AG09319 (cell line): ENCODE measurements around a stretch of chr1.

DNA sequence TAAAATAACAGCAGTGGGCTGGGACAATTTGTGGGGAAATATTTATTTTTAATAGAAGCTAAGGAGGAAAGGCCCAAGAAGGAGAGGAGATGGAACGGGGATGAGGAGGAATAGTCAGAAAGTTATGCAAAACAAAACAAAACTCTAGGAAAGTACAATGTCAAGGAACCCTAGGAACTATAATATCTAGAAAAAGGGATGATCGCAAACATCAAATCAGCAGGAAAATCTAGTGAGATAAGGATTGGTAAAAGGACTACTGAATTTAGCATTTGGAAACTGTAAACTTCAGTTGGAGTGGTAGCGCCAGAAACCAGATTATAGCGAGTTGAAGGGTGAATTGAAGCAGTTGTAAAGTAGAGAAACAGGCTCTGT lies 23.7 kb upstream of the ZFP69B start:
- RRBS = no CpG with 5 or more reads among the region's 4 CpGs

GRCh38 chr1:40450775-40450869 lies 346 bp downstream of the ZFP69B start:
- RRBS = no CpG with 5 or more reads among the region's 4 CpGs

DNA sequence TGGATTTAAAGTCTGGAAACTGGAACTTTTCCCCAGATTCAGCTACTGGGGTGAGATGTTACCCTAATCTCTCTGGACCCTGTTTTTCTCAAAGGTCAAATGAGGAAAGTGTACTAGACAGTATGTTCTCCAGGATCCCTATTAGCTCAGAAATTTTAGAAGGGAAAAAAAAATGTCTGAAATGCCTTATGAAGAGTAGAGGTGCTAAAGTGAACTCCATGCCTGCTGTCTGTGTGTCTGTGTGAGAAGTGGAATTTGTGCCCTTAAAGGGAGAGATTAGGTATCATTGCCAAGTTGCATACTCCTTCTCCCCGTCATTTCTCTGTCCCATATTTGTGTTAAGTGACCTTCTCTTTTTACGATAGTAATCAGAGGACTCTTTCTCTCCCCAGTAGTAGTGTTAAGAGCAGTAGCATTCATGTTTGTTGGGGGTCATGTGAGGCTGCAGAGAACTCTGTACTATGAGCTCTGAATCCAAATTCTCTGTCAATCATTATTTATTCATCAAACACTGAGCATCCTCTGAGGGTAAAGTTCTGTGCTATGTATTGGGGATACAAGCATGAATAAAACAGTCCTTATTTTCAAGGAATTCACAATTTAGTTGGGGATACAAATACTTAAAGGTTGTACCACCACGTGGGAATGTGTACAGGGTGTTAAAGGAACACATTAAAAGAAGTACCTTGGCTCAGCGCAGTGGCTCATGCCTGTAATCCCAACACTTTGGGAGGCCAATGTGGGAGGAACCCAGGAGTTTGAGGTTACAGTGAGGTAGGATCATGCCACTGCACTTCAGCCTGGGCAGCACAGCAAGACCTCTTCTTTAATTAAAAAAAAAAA lies 25.0 kb upstream of the KCNQ4 start:
- RRBS = no CpG with 5 or more reads among the region's 4 CpGs

DNA sequence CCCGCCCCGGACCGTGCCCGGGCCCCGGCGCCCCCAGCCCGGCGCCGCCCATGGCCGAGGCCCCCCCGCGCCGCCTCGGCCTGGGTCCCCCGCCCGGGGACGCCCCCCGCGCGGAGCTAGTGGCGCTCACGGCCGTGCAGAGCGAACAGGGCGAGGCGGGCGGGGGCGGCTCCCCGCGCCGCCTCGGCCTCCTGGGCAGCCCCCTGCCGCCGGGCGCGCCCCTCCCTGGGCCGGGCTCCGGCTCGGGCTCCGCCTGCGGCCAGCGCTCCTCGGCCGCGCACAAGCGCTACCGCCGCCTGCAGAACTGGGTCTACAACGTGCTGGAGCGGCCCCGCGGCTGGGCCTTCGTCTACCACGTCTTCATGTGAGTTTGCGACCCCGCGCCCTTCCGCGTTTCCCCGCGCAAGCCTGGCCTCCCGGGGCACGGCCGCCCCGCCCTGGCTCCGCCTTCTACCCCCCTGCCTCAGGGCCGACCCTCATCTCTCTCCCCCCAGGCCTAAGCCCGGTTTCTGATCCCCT lies 516 bp downstream of the KCNQ4 start:
- RRBS = 5% methylated on average over 19 of the region's 68 CpGs

DNA sequence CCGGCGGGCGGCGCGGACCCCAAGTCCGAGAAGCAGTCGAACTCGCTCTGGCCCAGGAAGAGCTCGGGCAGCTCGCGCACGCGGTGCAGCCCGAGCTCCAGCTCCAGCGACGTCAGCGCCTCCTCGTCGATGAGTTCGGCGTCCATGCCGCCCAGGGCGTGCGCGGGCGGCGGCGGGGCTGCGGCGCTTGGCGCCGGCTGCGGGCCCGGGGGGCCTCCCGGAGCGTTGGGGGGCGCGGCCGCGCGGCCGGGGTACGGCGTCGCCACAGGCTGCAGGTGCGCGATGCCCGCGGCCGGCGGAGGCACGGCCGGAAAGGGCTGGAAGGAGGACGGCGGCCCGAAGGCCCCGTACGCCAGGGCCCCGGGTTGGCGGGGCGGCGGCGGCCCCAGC lies 579 bp downstream of the CITED4 start:
- RRBS = 2% methylated on average over 20 of the region's 63 CpGs

DNA sequence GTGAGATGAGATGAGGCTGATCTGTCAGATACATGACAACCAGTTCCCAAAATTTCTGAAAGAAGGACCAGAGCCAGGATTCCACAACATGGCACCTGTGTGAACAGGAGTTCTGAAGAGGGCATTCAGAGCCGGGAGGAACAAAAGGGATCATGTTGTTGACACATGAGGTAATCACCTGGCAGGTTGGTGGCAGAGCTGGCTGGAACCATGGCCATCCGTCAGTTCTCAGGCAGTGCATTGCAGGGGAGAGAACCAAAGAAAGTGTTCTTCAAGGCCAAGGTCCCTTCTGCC lies 49.3 kb upstream of the CTPS1 start:
- RRBS = no CpG with 5 or more reads among the region's 2 CpGs

DNA sequence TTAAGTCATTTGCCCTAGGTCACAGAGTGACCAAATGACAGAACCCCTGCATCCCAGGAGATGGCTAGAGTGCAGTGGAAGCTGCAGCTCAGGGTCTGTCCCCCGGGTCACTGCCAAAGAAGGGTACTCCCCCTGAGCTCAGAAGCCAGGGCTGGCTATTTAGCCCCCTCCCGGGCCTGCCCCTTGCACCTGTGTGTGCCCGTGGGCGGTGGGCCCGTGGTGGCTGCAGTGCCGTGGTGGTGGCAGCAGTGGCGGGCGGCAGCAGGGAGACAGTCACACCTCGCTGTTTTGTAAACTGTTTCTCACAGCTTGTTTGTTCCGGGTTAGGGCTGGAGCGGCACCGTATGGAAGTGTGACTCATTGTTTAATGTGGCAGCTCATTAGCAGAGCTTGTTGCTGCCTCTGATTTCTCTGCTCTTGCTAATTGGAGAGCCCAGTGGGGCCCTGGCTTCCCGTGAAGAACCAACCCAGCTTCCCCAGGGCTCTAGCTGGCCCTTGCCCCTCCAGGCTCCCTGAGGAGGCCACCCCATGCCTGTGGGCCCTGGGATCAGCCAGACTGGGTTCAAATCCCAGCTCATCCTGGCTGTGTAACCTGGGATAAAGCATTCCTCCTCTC lies 99.9 kb upstream of the SCMH1 start:
- RRBS = 62% methylated on average over 2 of the region's 13 CpGs

DNA sequence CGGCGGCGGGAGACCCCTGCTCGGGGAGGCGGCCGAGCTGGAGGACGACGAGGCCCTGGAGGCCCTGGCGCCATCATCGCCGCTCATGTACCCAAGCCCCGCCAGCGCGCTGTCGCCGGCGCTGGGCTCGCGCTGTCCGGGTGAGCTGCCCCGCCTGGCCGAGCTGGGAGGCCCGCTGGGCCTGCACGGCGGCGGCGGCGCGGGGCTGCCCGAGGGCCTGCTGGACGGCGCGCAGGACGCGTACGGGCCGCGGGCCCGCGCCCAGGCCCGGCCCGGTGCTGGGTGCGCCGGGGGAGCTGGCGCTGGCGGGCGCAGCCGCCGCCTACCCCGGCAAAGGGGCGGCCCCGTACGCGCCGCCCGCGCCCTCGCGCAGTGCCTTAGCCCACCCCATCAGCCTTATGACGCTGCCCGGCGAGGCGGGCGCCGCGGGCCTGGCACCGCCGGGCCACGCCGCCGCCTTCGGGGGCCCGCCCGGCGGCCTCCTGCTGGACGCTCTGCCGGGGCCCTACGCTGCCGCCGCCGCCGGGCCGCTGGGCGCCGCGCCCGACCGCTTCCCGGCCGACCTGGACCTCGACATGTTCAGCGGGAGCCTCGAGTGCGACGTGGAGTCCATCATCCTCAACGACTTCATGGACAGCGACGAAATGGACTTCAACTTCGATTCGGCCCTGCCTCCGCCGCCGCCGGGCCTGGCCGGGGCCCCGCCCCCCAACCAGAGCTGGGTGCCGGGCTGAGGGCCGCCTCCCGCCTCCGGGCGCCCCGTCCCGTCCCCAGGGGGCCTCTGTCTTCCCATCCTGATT lies 102.3 kb downstream of the EDN2 start:
- RRBS = 4% methylated on average over 20 of the region's 113 CpGs

DNA sequence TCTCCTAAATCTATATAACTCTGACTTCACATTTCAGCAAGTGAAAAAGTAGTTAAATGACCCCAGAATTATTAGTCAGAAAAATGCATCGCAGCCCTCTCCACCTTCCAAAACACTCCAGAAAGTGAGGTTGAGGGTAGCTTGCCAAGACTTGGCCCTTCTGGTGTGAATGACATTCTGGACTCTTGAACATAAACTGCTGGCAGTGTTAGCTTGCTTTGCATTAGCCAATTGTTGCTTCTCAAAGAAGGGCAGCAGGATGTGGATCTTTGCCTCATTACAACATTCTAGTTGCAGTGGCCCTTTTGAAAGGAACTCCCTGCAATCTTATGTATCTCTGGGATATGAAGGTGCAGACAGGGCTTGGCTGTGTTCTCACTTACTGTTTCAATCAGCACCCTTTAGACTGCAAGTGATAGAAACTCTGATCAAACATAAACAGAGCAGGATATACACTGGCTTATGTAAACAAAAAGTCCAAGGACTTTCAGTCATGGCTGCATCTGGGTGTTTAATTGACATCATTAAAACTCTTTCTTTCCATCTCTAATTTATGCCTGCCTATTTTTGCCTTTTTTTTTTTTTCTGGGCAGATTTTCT lies 22.4 kb downstream of the EDN2 start:
- RRBS = no CpG with 5 or more reads among the region's 1 CpG

DNA sequence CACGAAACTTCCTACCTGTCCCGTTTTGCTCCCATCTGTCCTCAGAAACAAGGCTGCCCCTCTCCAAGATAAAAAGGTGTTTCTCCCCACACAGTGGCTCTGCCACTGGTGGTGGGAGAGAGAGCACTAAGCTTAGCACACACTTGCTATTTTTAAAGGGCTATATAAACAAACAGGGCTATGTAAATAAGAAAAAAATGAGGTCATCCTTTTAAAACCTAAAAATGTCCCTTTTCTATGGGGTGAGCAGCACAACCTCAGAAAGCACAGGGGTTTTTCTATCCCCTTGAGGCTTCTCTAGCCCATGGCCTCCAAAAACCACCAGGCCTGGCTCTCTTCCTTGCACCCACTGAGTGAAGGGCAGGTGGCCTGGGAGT lies 138.8 kb upstream of the EDN2 start:
- RRBS = no CpG with 5 or more reads among the region's 2 CpGs

GRCh38 chr1:41640175-41640446 lies 155.6 kb upstream of the EDN2 start:
- RRBS = no CpG with 5 or more reads among the region's 9 CpGs

DNA sequence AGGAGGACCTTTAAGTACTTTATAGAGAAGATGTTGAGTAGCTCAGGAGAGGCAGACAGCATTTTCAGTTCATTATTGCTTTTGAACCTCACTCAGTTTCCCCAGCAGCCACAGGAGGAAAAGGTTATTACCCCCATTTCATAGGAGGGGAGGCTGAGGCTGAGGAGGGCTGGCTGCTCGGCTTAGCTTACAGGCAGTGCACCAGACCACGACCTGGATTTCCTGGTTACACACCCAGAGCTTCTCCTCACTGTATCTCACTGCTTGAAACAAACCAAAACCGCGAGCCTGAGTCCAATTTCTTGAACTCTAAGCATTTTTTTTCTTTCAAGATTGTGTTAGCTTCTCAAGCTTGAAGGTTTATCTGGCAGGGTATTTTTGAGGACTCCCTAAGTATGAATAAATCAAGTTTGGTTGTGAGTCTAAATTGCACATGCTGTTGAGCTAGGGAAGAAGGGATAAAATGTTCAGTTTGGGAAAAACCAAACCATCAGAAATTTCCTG lies 188.9 kb upstream of the EDN2 start:
- RRBS = no CpG with 5 or more reads among the region's 4 CpGs

DNA sequence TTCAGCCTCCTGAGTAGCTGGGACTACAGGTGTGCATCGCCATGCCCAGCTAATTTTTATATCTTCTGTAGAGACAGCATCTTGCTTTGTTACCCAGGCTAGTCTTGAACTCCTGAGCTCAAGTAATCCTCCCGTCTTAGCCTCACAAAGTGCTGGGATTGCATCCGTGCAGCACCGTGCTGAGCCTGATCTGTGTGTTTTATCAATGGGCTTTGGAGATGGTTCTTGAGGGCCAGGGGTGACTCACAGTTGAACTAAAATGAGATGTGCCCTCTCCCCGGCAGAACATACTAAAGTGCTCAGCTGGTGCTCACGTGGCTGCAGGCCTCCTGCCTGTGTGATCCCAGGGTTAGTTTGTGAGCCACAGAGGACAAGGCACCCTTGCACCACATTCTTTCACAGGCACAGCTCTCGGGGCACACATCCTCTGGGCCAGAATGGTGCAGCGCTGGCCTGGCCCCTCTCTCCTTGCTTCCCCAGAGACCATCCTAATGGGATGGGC lies 196.8 kb upstream of the EDN2 start:
- RRBS = no CpG with 5 or more reads among the region's 8 CpGs

GRCh38 chr1:41764450-41764917 lies 154.2 kb downstream of the HIVEP3 start:
- RRBS = no CpG with 5 or more reads among the region's 5 CpGs

GRCh38 chr1:41898059-41898910 lies 20.4 kb downstream of the HIVEP3 start:
- RRBS = no CpG with 5 or more reads among the region's 7 CpGs

- RRBS = no CpG with 5 or more reads among the region's 8 CpGs
Measured at GRCh38 chr1:41955287-41956094, 36.8 kb upstream of the HIVEP3 start.

DNA sequence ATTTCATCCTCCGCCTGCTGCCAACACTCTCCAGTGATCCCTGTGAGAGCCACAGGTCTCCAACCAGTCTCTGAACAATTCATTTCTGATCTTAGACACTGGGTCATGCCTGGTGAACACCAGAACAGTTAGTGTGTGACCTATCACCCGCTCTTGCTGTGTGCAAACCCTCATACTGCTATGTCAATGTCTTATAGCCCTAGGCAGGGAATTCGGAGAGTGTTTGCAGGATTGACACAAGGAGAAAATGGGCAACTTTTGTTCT lies 23.2 kb upstream of the GUCA2B start:
- RRBS = no CpG with 5 or more reads among the region's 3 CpGs

DNA sequence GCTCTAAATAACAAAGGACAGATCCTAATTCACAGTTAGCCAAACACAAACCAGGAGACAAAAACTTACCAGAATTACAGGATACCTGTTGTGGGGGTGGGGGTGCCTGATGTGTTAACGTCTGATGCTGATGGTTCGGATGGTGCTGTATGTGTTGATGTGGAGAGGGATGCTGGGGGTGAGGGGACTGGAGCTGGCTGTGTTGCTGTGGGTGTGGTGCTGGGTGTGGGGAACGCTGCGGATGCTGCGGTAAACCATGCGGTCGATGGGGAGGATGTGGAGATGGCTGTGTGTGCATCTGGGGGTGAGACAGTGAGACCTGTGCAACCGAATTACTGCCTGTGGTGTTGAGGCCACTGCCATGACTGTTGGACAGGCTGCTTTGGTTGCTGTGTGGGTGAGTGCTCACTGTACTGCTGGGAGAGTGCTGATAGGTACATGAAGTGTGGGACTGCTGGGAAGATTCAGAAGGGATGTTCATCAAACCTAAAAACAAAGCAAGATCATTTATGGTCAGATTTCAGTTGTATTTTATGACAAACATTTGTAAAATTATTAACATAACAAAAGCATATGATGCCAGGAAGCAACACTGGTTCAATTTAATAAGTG lies 26.8 kb upstream of the GUCA2A start:
- RRBS = no CpG with 5 or more reads among the region's 8 CpGs

DNA sequence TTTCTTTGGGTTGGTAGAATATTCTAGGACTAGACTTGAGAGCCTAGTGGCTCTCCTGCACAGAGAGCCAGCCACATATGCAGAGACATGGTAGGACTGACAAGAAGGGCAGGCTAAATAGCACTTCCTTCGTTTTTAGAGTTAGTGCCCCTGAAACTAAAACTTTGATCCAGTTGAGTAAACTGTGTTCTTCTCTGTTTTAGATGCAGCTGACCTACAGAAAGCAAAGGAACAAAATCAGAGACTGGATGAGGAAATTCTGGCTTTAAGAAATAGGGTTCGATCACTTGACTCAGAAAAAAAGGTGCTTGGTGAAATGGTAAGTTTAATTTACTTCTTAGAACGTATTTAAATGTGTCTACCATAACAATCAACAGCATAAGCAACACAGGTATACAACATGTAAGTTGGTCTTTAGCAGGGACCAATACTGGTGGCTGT lies 33.8 kb downstream of the CCDC30 start:
- RRBS = no CpG with 5 or more reads among the region's 3 CpGs